Cerebellum (tissue), 5 donors: ENCODE data around the genes CBX3 and HOXA10.

GRCh38 chr7:26194755-26195604 is 5.6 kb downstream of the HNRNPA2B1 start:
- PRO-cap, 3 experiments = no peak in any of the 3 experiments
- RAMPAGE, long total RNA = no peak

- PRO-cap, 3 experiments = peak in 3 of 3 experiments; most common plus-strand start chr7:26201468 (in 2); most common minus-strand start chr7:26201385 (in 2)
- RAMPAGE, long total RNA = start-site peak on the plus strand at chr7:26201425-26201555, 514 and 565 reads in 2 replicates; start-site peak on the plus strand at chr7:26201722-26201787, 5,143 and 2,056 reads in 2 replicates
Measured at GRCh38 chr7:26200857-26201845, at the start of gene CBX3. TSS of gene CBX3 (plus strand) at chr7:26201745.

DNA sequence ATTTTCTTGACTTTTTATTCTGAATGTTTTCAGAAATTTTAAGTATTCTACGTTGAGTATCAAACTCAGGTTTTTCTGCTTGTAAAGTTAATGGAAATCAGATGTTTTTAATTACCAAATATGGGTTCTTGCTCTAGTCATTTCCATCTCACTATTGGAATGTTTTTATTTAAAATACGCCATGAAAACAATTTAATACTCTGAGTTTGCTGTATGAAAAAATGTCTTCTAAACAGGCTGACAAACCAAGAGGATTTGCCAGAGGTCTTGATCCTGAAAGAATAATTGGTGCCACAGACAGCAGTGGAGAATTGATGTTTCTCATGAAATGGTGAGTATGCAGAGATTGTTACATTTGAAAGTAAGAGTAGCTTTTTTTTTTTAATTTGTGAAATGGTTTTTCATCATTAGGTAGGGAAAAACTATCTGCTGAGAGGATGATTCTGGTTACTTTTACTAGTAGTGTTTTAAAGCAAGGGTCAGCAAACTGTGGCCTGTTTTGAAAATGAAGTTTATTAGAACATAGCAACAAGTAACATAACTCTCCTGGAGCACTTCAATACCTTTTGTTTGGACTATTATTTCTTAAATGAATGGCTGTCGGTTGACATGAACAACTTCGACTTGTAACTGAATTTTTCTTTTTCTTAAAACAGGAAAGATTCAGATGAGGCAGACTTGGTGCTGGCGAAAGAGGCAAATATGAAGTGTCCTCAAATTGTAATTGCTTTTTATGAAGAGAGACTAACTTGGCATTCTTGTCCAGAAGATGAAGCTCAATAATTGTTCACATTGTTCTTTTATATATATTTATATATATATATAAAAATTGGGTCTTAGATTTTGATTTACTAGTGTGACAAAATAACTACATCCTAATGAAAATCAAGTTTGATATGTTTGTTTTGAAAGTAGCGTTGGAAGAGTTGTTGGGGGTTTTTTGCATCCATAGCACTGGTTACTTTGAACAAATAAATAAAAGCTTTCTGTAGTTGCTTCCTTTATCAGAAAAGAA is 10.2 kb downstream of the CBX3 start:
- PRO-cap, 3 experiments = no peak in any of the 3 experiments
- RAMPAGE, long total RNA = no peak

DNA sequence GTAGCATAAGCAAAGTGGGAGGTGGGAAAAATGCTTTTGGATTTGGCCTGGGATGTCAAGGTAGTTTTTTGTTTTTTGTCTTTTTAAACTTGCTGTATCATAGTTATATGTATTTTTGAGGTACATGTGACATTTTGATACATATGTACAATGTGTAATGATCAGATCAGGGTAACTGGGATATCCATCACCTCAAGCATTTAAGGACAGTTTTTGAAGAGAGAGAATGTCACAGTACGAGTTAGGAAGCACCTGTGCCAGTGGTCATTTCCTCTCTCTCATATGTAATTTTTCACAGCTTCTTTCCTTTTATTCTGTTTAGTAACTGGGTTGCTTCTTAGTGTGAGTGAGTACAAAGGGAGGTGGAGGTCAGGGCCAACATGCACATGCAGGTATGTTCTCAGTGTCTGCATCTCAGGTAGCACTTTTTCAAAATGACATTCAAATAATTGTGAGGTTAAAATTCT is 42.5 kb downstream of the SNX10 start:
- PRO-cap, 3 experiments = no peak in any of the 3 experiments
- RAMPAGE, long total RNA = no peak

DNA sequence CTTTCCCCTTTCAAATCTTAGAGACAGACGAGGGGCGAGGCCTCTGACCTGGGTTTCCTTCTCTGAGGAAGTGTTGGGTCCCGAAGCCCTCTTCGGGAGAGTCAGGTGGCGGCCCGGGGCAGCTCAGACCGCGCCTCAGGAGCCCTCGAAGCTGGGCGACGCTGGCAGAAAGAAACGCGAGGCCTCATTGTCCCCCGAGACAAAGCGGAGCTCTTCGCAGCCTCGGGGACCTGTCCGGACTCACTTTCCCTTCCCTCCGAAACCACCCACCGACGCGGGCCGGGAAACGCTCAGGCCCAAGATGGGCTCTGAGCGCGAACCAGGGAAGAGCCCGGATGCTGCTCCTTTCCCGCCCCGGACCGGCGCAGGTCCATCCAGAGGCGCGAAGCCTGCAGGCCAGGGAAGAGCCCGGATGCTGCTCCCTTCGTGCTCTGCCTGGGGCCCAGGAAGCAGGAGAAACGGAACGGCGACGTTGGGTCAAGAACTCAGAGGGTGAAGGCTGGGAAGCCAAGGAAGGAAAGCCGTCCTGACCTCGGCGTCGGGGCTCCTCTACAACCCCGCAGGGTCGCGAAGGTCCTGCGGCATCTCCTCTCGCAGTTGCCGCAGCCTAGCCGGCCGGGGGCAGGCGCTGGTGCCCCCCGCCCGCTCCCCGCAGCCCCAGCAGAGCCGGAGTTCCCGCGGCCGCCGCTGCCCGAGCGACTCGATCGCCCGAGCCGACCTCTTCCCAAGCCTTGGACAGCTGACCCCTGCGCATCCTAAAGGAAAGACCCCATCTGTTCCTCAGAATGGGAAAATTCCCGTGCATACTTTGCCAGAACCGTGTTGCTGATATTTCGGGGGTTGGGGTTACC is 7.8 kb downstream of the HOXA1 start:
- PRO-cap, 3 experiments = no peak in any of the 3 experiments
- RAMPAGE, long total RNA = no peak

DNA sequence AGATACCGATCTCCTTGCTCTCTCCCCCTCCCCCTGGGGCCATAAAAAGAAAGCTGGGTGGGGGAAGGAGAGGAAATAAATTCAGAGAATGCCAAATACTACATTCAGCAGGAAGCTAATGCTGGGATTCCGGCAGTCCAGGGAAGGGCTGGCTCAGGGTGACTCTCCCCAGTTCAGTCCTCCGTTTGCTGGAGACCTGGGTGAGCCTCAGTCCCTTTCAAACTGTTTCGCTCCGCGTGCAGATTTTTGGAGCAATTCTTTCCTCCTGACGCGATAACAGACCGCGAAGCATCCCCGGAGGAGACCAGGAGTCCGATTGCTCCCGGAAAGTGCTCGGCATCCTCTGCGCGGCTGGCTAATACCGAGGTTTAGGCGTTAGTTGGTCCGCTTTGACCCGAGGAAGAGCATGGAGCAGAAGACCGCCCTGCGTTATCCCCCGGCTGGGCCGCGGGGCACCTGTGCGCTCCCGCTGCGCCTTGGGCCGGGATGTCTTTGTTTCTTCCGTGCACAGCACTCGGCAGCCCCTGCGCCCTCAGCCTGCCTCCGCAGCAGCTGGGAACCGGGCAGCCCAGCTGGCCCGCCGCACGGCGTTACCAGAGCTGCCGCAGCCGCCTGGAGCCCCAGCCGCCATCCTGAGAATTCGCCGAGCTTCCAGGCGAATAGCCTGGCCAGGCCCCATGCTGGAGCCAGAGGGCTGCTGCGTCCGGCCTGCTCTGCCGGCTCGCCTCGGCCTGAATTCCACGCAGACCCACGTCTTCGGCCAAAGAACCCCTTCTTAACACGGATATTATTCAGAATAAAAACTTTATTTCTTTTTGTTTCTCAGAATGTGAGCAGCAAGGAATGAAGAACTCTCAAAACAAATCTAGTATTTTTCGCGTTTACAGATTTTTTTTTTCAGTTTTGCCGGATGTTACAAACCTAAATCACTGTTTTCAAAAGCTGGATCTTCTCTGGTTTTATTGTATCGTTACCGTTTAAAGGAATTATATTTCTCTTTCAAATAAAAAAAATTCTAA is 4.0 kb upstream of the HOXA2 start:
- PRO-cap, 3 experiments = no peak in any of the 3 experiments
- RAMPAGE, long total RNA = no peak

GRCh38 chr7:27108579-27109473 is 6.3 kb upstream of the HOXA2 start:
- PRO-cap, 3 experiments = no peak in any of the 3 experiments
- RAMPAGE, long total RNA = no peak

- PRO-cap, 3 experiments = no peak in any of the 3 experiments
- RAMPAGE, long total RNA = no peak
Measured at GRCh38 chr7:27118627-27119179, 11.9 kb downstream of the HOXA4 start.

DNA sequence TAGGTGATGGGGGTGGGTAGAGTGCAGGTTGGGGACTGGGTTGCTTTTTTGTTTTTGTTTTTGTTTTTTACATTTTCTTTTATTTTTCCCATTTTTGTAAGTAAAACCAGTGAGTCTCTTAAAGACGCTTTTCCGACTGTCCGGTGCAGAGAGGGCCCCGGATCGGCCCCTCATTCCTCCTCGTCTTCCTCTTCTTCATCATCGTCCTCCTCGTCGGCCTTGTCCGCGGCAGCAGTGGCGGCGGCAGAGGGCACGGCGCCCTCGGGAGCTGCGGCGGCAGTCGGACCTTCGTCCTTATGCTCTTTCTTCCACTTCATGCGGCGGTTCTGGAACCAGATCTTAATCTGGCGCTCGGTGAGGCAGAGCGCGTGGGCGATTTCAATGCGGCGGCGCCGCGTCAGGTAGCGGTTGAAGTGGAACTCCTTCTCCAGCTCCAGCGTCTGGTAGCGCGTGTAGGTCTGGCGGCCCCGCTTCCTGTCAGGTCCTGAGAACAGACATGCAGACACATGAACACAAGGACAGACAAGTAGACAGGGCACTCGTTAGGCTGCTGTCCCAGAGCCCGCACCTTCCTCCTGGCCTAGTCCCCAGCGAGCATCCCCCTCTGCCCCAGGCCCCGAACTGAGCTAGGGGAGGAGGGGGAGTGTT is 1.6 kb downstream of the HOXA7 start:
- PRO-cap, 3 experiments = no peak in any of the 3 experiments
- RAMPAGE, long total RNA = no peak

GRCh38 chr7:27156985-27157344 is 490 bp upstream of the HOXA7 start:
- PRO-cap, 3 experiments = no peak in any of the 3 experiments
- RAMPAGE, long total RNA = no peak

DNA sequence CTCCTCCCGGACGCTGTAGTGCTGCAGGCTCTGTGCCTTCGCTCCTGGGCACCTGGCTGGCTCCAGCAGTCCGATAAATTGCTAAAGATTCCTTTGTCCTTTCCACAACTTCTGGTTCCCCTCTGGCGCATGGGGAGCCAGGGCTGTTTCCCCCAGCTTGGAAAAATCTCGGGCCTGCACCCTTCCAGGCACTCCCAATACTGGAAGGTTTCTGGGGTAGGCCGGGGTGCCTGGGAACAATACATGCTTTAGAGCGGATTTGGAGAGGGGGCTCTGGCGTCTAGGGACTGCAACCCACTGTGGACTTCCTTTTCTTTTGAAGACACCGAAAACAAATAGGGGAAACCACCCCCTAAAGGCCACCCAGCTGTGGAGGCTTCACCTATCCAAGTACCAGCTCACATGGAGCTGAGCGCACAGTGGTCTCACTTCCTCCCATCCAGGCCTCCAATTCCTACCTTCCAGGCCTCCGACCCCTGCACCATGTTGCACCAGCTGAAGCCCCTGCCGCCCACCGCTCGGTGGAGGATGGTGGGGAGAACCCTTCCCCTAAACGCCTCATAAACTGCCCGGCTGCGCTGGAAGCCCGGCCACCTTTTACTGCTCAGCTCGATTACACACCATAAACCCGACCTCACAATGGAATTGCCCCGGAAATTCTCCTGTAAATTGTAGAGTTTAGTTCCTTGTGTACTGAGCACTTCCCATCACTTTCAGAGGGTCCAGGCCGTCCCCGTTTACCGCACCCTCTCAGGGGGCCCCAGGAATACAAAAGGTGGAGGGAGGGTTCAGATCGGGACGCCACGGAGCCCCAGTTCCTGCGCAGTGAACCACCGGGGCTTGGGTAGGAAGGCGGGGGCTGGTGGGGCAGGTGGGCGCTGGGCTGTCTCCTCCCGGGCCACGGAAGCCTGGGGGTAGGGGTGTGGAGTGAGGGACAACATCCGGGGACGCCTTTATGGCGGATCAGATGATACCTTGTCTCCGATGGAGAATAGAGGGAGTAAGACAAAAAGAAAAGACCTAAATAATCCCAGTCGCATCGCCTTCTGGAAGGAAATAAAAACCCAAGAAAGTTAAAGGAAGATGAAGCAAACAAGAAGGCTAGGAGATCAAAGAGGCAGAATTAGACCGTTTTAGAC is 1.3 kb upstream of the HOXA7 start:
- PRO-cap, 3 experiments = no peak in any of the 3 experiments
- RAMPAGE, long total RNA = no peak

- PRO-cap, 3 experiments = no peak in any of the 3 experiments
- RAMPAGE, long total RNA = no peak
Measured at GRCh38 chr7:27159846-27160664, 3.6 kb upstream of the HOXA7 start.

GRCh38 chr7:27171007-27172340 is 2.6 kb downstream of the HOXA10 start:
- PRO-cap, 3 experiments = no peak in any of the 3 experiments
- RAMPAGE, long total RNA = no peak

- PRO-cap, 3 experiments = no peak in any of the 3 experiments
- RAMPAGE, long total RNA = no peak
Measured at GRCh38 chr7:27174007-27174547, at the start of gene HOXA10. TSS of gene HOXA10 (minus strand) at chr7:27174320.

DNA sequence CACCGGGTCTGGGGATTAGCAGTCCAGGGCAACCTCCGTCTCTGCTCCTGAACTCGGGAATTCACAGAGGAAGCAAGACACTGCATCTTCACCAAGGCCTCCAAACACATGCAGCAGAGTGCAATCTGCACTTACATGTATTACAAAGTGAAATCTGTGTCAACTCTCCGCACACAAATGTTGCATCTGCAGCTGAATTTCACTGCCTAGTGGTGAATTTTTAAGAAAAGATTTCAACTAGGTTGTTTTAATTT is 6.0 kb downstream of the HOXA13 start:
- PRO-cap, 3 experiments = no peak in any of the 3 experiments
- RAMPAGE, long total RNA = no peak

GRCh38 chr7:27197353-27198209 is 2.3 kb downstream of the HOXA13 start:
- PRO-cap, 3 experiments = no peak in any of the 3 experiments
- RAMPAGE, long total RNA = no peak

DNA sequence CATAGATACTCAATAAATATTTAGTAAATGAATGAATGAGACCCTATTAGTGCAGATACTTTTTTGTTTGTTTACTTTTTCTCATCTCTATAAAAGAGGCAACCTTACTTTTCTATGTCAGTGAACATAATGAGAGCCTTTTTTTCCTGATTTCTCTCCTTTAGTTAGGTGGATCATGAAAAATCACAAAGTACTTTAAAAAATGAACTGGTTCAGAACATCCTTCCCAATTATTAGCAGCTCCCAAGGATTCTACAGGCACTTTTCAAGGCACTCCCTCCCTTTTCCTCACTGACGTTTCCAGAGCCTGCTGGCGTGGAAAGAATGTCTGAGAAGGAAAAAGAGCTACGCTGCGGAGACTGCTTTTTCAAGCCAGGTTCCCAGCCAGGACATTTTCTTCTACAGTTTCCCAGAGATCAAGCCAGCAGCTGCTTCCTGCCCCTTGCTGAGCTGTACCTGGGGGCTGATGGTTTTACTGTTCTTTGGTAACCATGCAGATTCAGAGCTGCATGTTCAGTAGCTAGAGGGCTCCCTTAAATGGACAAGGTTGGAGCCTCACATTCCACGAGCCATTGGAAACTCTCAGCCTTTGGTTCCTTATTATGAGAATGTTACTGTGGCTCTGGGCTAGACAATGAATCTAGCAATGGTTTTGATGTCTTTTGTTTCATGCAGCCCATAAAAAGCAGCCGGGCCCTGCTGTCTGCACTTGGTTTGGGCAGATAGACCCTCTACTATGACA is 133.3 kb downstream of the EVX1 start:
- PRO-cap, 3 experiments = no peak in any of the 3 experiments
- RAMPAGE, long total RNA = no peak

GRCh38 chr7:27420647-27421157 is 178.1 kb downstream of the EVX1 start:
- PRO-cap, 3 experiments = no peak in any of the 3 experiments
- RAMPAGE, long total RNA = no peak

DNA sequence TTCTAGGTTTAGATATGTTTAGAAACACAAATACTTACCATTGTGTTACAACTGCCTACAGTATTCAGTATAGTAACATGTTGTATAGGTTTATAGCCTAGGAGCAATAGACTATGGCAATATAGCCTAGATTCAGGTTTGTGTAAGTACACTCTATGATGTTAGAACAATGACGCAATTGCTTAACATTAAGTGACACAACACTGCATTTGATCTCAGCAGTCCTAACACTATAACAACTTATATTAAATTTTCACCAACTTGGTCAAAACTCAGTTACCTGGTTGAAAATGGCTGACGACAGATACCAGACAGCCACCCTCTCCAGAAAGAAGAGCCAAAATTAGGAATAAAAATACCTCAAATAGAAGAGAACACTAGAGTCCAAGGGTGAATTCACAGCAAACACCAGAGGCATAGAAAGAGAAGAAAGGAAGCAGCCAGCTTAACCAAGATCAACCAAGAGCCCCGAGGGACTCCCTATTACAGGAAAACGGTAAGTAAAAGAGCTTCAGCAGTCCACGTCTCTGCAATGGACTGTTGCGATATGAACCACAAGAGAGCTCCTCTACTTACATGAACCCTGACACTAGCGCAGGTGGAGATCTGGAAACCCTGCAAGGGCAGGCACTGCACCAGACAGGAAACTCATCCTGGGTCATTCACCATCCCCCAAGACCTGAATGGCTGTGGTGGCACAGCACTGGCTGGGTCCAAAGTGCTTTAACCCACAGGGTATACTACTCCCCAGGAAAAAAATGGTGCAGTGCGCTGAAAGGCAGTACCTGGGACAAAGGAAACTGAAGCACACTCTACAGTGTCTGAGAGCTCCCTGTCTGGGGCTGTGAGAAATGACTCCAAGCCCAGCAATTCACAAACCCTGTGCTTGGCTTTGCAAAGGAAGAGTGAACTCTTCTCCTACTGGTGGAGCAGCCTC is 45.2 kb downstream of the HIBADH start:
- PRO-cap, 3 experiments = no peak in any of the 3 experiments
- RAMPAGE, long total RNA = no peak

GRCh38 chr7:27795987-27796210 is 55.9 kb downstream of the TAX1BP1 start:
- PRO-cap, 3 experiments = no peak in any of the 3 experiments
- RAMPAGE, long total RNA = no peak